Pericardium (tissue), 1 donor: Measurements from ENCODE around the genes HOMER1, TENT2 and MTX3.

- RRBS = no CpG with 5 or more reads among the region's 17 CpGs
Observed at GRCh38 chr5:77490971-77491628, 1.0 kb downstream of the WDR41 start.

DNA sequence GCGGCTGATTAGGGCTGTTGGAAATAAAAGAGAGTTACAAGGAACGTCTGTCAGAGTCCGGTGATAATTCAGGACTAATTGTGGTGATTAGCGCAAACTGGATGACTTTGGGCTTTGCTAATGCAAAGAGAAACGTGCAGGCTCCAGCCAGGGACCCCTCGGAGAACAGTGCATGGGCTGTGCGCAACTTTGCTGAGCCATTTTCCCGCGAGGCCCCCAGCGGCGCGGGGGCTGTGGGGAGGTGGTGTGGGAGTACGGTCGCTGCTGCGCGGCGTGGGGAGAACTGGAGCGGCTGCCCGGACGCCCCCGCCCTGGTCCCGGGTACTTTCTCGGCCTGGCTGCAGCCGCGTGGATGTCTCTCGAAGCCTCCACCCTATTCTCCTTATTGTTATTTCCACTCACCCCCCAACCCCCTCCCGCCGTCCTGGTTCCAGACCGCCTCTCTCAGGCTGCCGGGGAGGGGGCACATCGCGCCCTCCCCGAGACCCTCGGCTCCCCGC, 68.4 kb upstream of the TBCA start:
- RRBS = under 1% methylated on average over 4 of the region's 35 CpGs

- RRBS = 7% methylated on average over 3 of the region's 34 CpGs
Observed at GRCh38 chr5:77852269-77853337, 76.5 kb upstream of the TBCA start.

DNA sequence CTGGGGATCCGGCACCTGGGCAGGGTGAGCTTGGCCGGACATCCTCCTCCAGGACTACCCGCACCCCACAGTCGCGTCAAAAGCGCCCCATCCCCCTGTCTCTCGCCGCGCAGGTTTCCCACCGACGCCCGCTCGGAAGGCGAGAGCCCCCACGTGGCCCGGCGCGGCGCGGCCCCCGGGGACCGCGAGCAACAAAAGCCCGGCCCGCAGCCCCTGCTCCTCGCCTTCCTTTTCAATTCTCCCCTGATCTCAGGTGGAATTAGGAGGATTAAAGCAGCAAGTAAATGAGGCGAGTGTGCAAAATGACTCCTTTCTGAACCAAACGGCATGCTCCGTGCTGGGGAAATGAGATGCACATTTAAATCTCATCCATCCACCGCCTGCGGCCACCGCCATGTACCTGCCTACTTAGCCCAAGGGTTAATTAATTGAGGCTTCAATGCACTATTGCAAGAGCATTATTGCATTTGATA, 196.6 kb upstream of the TBCA start:
- RRBS = 6% methylated on average over 1 of the region's 32 CpGs

DNA sequence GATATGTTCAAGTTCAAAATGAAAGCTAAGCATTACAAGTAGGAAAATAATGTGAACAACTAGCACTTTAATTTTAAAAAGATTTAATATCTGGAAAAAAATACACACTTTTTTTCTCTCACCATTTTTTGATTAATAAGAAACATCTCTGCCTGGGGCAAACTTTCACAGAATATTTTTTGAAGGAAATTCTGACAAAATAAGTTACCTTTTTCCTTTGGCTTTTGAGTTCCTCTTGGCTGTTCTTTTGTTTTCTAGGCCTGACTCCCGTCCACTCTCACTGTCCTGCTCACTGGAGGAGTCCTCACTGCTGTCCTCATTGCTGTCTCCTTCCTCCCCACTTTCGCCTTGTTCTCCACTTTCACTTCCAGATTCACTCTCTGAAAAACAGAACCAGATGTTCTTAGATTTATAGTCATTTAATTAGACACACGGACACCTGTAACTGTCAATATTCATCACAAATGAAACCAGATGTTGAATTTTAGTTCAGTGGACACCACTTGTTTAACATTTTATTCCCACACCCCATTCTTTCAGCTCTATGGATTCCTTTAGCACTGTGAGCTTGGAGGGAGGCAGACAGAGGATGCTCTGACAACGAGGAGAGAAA, 180.8 kb downstream of the AP3B1 start:
- RRBS = no CpG with 5 or more reads among the region's 4 CpGs

- RRBS = no CpG with 5 or more reads among the region's 19 CpGs
Observed at GRCh38 chr5:78509104-78509883, 139.3 kb downstream of the LHFPL2 start.

DNA sequence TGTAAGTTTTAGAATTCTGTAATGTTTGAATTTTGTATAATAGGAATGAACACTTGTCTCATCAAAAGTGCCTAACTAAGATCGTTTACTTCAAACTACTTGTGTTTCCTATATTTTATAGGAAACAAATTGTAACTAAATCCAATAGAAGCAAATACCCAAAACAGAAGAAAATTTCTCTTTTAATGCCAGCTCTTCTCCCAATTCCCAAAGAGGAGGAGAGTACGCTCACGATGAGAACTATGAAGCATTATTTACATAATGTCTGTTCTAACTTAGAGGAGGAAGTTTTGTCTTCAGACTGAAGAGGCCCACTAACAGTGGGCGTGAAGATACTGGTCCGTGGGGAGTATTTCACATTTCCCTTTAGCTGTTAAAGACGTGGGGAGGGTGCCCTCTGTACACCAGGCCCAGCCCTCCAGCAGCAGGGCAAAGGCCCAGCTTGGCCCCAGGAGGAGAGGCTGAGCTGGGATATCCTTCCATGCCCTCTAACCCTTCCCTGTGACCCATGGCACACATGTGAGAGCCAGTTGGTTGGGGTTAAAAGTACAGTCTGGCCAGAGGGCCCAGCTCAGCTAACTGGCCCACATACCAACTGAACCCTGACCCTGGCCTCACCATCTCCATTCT, 74.6 kb downstream of the LHFPL2 start:
- RRBS = no CpG with 5 or more reads among the region's 6 CpGs

GRCh38 chr5:78644395-78645262, 3.9 kb downstream of the LHFPL2 start:
- RRBS = no CpG with 5 or more reads among the region's 6 CpGs

DNA sequence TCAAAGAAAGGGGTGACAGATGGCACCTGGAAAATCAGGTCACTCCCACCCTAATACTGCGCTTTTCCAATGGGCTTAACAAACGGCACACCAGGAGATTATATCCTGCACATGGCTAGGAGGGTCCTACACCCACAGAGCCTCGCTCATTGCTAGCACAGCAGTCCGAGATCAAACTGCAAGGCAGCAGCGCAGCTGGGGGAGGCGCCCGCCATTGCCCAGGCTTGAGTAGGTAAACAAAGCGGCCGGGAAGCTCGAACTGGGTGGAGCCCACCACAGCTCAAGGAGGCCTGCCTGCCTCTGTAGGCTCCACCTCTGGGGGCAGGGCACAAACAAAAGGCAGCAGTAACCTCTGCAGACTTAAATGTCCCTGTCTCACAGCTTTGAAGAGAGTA, 61.4 kb upstream of the LHFPL2 start:
- RRBS = no CpG with 5 or more reads among the region's 10 CpGs

GRCh38 chr5:78720433-78720982, 71.9 kb upstream of the LHFPL2 start:
- RRBS = no CpG with 5 or more reads among the region's 6 CpGs

- RRBS = no CpG with 5 or more reads among the region's 2 CpGs
Observed at GRCh38 chr5:79290036-79290328, 54.1 kb downstream of the JMY start.

DNA sequence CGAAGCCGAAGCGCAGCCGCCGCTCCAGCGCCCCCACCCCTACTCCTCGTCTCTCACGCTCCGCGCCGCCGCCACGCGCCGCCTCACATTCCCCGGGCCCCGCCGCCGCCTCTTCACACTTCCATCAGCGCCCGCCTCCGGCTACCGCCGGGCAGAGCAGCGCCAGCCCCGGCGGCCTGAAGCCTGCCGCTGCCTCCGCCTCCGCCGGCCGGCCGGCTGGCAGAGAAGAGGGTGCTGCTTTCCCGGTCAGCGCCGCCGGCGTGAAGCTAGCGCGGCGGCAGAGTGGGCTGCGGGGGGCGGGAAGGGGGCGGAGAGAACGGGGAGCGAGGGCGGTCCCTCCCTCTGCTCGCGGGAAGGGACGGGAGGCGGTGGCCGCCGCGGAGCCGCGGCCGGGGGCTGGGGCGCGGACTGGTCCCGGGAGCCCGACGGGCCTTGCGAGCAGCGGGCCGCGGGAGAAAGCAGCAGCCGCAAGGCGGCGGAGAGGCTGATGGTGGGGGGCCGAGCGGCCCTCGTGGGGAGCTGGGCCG, at the start of gene HOMER1:
Gene HOMER1 (minus strand): TSS at position 284 of the 527 bp plus-strand sequence.
- RRBS = 1% methylated on average over 20 of the region's 73 CpGs

GRCh38 chr5:79547124-79547448, 33.2 kb upstream of the HOMER1 start:
- RRBS = no CpG with 5 or more reads among the region's 2 CpGs

GRCh38 chr5:79612118-79613402, at the start of gene TENT2:
TENT2 (plus strand) TSS chr5:79612441.
- RRBS = 1% methylated on average over 6 of the region's 57 CpGs

DNA sequence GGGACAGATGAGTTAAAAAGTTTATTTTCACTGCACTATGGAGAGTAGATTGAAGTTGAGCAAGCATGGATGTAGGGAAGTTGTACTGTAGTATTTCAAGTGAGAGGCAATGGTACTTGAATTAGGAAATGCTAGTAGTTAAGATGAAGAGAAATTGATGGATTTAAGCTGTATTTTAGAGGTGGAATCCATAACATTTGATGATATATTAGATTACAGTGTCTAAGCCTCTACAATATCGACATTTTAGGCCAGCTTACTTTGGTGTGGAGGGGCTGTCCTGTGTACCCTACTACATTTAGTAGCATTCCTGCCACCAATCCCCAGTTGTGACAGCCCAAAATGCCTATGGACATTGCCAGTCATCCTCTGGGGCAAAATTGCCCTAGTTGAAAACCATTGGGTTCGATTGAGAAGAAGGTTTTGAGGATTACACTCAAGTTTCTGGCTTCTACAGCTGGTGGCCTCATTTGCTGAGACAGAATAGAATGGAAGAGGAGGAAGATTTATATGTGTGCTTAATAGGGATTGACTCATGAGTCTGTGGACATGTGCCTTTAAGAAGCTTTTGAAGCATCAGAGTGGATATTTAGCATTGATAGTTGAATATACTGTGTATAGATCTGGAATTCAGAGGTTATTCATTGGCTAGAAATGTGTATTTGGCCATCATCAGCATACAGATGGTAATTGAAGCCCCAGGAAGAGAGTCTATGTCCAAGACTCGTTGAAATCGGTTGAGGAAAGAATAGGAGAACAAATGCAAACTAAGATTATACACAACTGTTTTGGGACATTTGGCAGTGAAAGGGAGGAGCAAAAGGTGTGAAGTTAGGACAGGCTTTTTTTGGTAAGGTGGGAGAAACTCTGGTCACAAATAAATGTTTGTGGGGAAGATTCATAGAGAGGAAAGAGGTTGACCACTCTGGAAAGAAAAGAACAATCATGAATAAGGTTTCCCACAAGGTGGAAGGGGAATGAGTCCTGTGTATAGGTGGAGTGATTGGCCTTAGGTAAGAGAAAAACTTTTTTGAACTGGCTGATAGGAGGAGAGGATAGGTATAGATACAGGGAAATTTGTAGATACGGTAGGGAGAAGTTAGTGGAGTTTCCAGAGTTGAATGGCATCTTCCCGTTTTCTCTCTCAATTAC, 19.0 kb downstream of the TENT2 start:
- RRBS = no CpG with 5 or more reads among the region's 6 CpGs

DNA sequence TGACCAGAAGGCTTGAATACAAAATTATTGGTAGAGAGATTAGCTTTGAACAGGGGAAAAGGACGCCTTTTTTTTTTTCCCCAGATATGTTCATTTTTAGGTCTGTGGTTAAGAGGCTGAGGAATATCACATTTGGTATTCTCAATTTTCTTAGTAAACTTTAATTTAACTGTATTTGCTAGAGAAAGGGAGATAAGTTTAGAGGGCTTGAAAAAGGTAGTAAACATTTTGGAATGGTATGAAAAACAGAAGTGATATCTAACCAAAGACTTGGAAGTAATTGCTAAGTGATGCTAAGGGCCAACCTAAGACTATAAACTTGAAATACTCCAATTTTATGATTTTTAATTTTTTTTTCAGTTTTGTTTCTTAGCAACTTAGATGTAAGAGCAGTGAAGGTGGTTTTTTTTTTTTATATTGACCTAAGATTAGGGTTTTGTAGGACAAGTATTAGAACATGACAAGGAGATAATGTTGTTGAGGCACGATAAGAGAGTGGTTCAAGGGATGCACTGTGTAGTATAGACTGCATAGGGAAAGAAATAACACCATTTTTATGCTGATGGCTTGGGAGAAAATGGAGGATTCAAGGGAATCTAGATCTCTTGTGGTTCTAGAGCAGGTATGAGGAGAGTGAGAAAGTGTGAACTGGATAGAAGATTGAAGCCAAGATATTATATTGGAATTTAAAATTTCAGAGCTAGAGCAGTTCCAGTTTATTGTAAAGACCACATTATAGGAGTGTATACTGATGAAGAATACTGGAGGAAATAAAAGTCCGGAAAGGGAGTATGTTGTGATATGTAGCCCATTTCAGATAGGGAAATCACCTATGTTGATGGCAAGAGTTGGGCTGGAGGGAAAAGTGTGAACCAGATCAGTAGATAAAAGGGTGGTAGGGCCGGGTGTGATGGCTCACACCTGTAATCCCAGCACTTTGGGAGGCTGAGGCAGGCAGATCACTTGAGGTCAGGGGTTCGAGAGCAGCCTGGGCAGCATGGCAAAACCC, 27.1 kb downstream of the TENT2 start:
- RRBS = no CpG with 5 or more reads among the region's 5 CpGs

DNA sequence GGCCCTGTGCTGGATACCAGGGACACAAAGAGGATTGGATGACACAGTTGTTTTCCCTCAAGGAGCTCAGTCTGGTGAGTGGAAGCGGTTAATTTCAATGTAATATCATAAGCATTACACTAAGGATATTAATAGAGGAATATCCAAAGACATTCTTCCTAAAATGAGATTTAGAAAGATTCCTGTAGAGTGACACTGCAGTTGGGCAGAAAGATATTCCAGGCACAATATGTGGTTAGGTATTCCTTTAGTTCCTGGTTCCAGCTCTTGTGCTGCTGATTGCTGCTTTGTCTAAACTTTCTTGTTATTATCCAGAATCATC, 6.0 kb downstream of the CMYA5 start:
- RRBS = no CpG with 5 or more reads among the region's 1 CpG

- RRBS = no CpG with 5 or more reads among the region's 50 CpGs
Observed at GRCh38 chr5:79990572-79991417, at the start of gene MTX3. MTX3 (minus strand) TSS chr5:79991262.

GRCh38 chr5:80072115-80072623, 37.0 kb downstream of the THBS4 start:
- RRBS = no CpG with 5 or more reads among the region's 6 CpGs